ENCODE measurements around the gene C16orf95.

DNA sequence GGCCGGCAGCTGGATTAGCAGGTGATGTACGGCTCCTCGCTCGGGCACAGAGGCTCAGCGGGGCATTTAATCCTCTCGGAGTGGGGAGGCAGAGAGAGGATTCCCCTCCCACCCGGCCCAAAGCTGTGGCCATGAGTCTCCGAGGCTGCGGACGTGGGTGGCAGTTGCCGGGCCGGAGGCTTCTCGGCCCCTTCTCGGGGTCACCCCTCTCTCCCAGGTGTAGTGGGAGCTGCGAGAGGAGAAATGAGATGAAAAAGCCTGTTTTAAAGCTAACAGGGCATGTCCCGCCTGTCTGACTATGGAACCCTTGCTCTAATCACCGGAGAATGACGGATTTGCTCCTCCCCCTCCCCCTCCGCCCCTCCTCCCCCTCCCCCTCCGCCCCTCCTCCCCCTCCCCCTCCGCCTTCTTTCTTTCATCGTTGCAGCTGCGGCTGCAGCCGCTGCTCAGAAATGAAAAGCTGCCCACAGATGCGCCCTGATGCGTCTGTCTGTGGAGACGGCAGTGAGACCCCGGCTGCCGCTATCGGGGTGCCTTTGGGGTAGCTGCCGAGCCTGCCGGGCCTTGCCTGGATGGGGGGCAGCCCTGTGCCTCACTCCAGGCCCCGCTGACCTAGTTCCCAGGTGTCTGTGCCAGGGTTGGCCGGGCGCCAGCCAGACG lies 37.7 kb downstream of the GSE1 start:
- PRO-cap = no peak
- RRBS, 2 experiments = 19% methylated on average over 13 to 16 of the region's 36 CpGs

GRCh38 chr16:85677442-85678301 lies 11.1 kb downstream of the GINS2 start:
- PRO-cap = no peak
- RRBS, 2 experiments = no CpG with 5 or more reads among the region's 13 CpGs

GRCh38 chr16:85687125-85687889 lies 1.4 kb downstream of the GINS2 start:
- PRO-cap = no peak
- RRBS, 2 experiments = no CpG with 5 or more reads among the region's 22 CpGs

DNA sequence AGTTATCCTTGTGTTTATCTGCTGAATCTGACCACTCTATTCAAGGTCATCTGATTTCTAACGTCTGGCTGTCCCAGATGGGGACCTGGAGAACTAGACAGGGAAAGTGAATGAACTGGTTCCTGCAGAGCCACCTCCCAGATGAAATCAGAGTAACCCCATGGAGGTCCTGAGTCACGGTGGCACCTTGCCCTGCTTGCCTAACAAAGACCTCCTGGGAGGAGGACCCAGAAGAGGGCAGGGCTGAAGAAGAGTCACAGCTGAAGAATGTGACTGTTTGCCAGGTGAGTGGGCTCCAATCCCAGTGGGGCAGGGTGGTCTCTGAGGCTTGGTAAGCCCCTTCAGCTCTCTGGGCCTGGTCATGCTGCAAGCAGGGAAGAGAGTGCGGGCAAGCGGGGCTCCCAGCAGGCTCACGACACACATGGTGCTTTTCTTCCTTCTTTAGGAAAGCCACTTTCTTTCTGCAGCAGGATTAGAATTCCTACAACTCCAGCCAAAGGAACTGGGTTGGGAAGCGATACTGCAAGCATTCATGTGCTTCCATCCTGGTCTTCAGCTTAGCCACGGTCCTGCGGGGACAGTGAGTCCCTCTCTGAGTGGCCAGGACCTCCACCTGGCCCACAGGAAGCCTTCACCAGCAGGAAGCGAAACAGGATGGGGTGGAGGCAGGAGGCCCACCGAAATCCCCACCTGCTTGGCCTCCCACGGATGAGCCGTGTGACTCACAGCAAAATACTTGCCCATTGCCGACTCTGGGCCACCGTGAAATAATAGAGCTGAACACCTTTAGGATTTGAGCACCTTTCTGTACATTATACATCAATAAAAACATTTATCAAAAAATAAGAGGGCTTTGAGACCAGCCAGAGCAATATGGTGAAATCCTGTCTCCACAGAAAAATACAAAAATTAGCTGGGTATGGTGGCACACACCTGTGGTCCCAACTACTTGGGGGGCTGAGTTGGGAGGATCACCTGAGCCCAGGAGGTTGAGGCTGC lies 4.2 kb downstream of the C16orf74 start:
- PRO-cap = no peak
- RRBS, 2 experiments = no CpG with 5 or more reads among the region's 14 CpGs

- PRO-cap = no peak
- RRBS, 2 experiments = no CpG with 5 or more reads among the region's 14 CpGs
Measured at GRCh38 chr16:85798231-85798656, 1.1 kb downstream of the EMC8 start.

DNA sequence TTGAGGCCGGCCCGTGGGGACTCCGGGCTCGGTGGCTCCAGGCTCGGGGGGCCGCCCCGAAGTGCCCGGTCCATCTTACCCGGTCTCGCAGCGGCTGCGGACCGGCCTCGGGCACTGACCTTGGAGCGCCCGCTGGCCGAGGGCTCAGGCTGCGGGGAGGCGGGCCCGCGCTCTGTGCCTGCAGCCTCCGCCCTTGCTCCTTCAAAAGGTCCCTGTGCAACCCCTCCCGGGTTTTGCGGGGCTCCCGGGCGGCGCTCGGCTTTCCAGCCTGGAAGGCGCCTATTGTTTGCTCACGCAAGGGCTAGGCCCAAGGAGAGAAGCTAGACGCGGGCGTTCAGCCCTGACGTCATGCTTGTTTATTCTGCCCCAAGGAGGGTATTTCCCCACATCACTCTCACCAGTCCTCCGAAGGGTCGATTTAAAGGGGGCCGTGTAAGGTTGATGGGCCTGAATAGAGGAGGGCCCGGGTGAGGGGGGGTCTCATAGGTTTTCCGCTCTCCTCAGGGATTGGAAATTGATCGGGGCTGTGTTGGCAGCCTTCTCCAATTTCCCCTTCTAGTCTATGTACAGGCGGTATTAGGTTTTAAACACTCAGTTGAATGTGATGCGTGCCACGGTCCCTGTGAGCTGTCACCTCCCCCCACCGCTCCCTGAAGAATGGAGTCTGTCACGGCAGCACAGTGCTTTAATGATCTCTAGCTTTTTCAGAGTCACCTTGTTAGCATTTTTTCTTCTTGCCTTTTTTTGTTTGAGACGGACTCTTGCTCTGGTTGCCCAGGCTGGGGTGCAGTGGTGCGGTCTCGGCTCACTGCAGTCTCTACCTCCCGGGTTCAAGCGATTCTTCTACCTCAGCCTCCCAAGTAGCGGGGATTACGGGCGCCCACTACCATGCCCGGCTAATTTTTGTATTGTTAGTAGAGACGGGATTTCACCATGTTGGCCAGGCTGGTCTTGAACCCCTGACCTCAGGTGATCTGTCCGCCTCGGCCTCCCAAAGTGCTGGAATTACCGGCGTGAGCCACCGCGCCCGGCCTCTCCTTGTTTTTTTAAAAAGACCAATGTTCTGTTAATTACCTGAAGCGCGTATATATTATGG lies 744 bp downstream of the COX4I1 start:
- PRO-cap = bidirectional peak, plus-strand start at position 401 of the sequence, minus-strand start at position 288 of the sequence; unidirectional peak, minus-strand start at position 659 of the sequence
- RRBS, 2 experiments = 2 to 3% methylated on average over 7 to 11 of the region's 64 CpGs

DNA sequence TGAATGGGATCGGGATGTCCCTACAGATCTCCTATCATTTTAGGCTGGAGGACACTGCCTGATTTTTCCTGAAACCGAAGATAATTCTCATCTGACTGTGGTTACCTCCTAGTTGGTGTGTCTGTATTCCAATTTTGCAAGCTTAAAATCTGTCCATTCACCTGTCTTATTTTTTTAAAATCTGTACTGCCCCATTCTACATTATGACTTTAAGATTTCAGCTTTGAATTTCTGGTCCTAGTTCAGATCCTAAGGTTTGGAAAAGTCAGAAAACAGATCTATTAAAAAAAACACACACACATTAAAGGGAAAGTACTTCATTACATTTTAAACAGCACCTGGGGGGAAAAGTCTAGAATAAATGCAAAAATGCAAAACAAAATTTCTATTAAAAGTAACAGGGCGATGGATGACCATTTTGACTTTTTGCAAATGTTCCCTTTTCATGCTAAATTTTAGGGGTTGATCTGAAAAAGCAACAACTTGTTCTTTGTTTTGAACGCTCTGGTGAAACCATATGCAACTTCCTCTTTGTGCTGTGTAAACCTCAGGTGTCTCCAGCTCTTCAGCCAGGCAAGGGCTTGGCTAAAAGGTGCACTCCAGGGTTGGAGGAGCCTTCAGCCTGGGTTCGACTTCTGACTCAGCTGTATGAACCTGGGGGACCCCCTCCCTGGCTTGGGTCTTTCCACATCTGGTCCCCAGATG lies 9.3 kb downstream of the IRF8 start:
- PRO-cap = no peak
- RRBS, 2 experiments = no CpG with 5 or more reads among the region's 5 CpGs

GRCh38 chr16:86029284-86029880 lies 130.4 kb downstream of the IRF8 start:
- PRO-cap = no peak
- RRBS, 2 experiments = 0% methylated on average over 1 of the region's 21 CpGs; no CpG with 5 or more reads in 1 of the 2 experiments

DNA sequence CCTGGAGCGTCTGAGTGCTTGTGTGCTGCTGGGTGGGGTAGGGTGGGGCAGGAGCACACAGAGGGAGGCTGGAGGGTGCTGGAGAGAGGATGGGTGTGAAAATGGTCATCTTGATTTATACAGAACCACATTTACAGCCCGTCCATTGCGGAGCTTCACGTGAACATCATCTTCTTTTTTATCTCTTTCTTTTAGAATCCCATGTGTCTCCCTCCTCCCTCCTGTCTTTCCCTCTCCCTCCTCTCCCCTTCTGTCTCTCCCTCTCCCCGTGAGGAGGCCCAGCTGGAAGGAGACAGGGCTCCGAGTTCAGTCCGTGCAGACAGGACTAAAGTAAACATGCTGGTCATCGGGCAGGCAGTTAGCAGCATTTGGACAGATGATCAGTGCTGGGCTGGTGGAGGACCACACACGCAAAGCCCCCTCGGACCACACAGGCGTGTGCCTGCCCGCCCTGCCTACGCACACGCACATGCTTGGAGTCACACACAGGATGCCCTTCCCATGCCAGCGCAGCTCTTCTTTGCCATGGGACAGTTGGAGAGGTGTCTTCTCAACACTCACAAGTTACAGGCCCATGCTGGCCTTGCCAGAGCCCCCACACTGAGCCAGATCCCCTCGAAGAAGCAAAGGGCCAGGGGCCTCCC lies 215.9 kb upstream of the FOXF1 start:
- PRO-cap = no peak
- RRBS, 2 experiments = no CpG with 5 or more reads among the region's 16 CpGs

DNA sequence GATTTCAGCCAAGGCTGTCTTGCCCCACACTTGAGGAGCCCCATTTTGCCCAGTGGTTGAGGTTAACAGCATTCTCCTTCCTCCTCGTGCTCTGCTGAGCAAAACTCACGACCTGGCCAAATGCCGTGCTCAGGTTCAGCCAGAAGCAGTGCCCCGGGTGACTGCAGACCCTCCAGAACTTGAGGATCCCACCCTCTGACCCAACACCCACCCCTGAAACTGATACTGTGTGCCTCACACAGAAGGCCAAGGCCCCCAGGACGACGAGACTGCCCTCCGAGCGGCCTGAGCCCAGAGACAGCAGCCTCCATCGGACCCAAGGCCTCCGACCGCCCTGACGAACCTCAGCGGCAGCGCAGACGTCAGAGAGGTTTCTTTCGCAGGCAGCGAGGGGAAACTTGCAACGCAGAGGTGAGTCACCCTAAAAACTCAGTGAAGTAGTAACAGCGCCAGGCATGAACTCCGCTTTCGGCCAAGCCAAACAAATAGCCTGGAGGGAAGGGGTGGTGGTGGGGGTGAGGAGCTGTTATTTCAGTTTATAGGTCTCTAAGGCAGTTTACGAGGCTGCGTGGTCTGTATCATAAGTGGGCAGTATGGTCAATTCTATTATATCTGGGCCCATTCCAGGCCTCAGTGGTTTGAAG lies 43.7 kb upstream of the FOXF1 start:
- PRO-cap = no peak
- RRBS, 2 experiments = no CpG with 5 or more reads among the region's 23 CpGs

- PRO-cap = no peak
- RRBS, 2 experiments = 31 to 47% methylated on average over 5 of the region's 10 CpGs
Measured at GRCh38 chr16:86493277-86493702, 17.0 kb upstream of the FOXF1 start.

DNA sequence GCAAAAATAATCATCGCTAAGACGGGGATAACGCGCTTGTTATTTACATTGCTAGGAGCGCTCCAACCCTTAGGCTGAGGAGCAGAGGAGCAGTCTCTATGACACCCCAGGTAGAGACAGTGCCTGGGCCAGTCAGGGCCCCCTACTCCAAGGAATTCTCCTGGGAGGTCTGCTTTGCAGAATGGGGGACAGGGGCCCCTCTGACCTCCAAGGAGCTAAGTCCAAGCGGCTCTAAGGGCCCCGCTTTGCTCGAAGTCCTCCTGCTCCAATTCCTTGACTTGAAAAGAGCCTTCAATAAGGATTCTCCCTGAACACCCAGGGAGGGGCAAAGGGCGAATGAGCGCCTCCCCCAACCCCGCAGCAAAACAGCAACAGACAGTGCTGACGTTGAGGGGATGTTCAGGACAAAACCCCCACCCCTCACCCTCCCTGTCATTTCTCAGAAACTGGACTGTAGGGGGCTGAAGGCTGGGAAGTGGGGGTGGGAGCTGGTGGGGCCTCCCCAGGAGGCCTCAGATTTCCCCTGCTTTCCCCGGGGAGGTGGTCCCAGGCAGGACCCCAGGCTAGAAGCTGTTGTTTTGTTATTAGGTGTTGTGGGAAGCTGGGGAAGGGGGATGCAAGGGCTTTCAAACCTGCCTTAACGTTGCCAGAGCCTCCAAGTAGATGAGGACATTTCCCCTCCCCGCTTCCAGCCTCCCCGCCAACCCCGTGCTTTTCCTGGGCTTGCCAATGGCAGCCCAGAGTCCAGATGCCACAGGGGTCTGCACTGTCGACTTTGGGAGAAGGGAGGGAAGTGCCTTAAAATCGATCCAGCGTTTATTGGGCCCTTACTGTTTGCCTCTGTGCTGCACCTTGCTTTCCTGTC lies 10.1 kb upstream of the FOXF1 start:
- PRO-cap = no peak
- RRBS, 2 experiments = no CpG with 5 or more reads among the region's 20 CpGs

DNA sequence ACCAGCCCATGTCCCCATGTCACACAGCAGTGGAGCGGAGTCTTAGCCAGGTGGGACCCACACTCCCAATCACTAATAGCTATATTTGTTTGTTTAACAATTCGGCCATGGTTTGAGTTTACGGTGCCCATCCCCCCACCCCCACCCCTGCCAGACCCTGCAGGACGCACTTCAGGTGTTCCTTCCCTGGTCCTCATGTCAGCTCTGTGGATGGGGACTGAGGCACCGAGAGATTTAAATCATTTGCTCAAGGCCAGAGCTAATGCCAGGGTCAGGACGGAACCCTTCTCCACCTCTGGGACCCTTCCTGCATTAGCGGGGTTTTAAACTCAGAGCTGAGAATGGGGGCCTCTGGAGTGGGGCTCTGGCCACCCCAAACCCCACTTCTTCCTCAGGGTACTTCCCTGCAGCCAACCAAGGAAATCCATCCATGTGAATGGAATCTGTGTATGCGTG lies 8.7 kb upstream of the FOXF1 start:
- PRO-cap = no peak
- RRBS, 2 experiments = no CpG with 5 or more reads among the region's 8 CpGs

DNA sequence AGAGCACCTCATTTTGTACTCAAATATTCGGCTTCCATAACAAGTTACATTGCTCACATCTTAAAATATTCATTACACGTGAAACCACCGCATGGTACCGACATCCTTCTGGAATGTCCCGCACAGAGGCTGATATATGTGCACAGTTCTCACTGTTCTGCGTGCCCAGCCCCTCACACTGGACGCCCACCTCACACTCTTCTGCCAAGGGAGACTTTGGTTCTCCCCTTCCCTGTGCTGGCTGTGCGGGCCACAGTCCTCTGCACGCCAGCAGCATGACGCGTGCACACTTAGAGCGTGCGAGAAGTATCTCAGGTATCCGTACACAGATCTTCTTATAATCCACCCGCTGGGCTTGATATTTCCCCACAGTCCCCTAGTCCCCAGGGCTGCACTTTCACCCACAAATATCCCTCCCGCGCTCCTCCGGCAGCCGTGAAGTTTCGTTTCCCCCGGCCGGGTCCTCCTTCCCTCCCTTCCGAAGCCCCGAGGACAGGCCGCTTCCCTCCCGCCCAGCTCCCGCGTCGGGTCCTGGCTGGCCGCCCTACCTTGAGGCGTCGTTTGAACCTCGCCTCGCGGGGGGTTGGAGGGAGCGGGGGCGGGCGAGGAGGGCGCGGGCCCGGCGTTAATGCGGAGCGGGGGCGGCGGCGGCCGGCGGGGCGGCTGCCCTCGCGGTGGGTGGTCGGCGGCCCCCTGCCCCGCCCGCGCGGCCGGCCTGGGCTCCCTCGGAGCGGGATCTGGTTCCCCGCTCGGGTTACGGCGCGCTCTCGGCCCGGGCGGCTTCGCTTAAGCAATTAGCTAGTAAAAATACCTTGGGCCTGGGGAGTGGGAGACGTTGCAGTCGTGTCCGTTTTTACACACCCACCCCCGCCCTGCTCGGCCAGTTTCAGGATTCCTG lies 5.0 kb upstream of the FOXF1 start:
- PRO-cap = no peak
- RRBS, 2 experiments = 2 to 3% methylated on average over 21 of the region's 75 CpGs

- PRO-cap = no peak
- RRBS, 2 experiments = 19 to 34% methylated on average over 2 of the region's 31 CpGs
Measured at GRCh38 chr16:86531140-86531967, 21.0 kb downstream of the FOXF1 start.

GRCh38 chr16:86755286-86755687 lies 176.9 kb downstream of the FOXL1 start:
- PRO-cap = no peak
- RRBS, 2 experiments = 54 to 86% methylated on average over 4 of the region's 13 CpGs

- PRO-cap = no peak
- RRBS, 2 experiments = no CpG with 5 or more reads among the region's 21 CpGs
Measured at GRCh38 chr16:86844580-86845147, 266.3 kb downstream of the FOXL1 start.

DNA sequence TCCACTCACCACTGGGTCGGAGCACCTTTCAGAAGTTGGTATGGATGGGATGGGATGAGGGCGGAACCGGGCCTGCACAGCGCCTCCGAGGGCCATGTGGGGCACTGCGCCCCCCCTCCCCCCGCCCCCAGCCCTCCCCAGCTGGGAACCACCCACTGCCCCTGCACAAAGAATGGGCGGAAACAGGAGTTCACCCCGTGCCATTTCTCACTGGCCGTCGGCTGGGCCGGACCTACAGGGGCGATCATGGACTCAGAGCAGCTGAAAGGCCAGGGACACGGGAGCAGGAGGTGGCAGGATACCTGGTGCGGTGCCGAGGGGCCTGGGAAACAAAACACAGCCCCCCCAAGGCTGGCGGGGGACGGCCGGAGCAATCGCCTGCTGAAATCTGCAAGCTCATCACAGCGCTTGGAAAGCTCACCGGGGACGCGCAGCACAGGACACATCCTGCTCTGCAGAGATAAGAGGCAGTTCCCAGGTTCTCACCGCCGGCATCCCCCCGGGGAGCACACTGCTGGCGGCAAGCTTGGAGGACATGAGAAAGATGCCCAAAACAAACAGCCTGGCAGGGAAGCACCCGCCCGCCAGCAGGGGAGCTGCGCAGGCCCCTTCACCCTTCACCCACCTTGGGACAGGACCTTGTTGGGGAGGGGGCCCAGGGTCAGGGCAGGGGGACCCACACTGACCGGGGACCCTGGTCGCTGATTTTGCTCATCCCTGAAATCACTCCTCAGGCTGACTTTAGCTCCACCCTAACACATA lies 264.0 kb downstream of the C16orf95 start:
- PRO-cap = no peak
- RRBS, 2 experiments = 28 to 38% methylated on average over 8 of the region's 33 CpGs

- PRO-cap = no peak
- RRBS, 2 experiments = no CpG with 5 or more reads among the region's 13 CpGs
Measured at GRCh38 chr16:87178061-87178643, 139.0 kb downstream of the C16orf95 start.

- PRO-cap = bidirectional peak, plus-strand start at chr16:87317494, minus-strand start at chr16:87317339; bidirectional peak, plus-strand start at chr16:87317881, minus-strand start at chr16:87317834
- RRBS, 2 experiments = under 1 to 6% methylated on average over 7 to 10 of the region's 70 CpGs
Measured at GRCh38 chr16:87317146-87318126, at the start of gene C16orf95. Gene C16orf95, minus strand, starts transcription at chr16:87317392.

All from astrocyte (in vitro differentiated cells and primary cell).